HEK293 (cell line): ENCODE results near the genes HNRNPL, ZFP36 and LGALS14.

DNA sequence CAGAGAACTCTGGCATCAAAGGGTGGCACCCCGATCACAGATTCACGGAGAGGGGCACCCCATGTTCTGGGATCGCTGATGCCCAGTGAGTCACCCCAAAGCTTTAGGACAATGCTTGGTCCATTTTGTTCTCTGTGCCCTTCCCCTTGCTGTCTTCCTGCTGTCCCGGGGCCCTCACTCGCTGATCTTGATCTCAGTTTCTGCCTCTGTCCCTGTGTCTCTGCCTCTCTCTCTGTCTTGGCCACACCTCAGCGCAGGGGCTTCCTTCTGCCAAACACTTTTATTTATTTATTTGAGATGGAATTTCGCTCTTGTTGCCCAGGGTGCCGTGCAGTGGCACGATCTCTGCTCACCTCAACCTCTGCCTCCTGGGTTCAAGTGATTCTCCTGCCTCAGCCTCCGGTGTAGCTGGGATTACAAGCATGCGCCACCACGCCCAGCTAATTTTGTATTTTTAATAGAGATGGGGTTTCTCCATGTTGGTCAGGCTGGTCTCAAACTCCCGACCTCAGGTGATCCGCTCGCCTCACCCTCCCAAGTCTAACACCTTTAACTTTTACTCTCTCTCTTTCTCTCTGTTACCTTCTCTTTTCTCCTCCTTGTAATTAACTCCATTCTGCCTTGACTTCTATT, 8.6 kb downstream of the LGALS4 start:
- PRO-cap: no peak
- RRBS, 2 experiments: no CpG with 5 or more reads among the region's 15 CpGs

GRCh38 chr19:38849694-38850439, at the start of gene HNRNPL:
Gene HNRNPL, minus strand, starts transcription at chr19:38849986.
- PRO-cap: bidirectional peak, plus-strand start at chr19:38850157, minus-strand start at chr19:38849940; unidirectional peak, minus-strand start at chr19:38850214; bidirectional peak, plus-strand start at chr19:38850795, minus-strand start at chr19:38850361
- RRBS, 2 experiments: 1% methylated on average over 24 to 25 of the region's 79 CpGs

GRCh38 chr19:38852215-38852850, 2.5 kb upstream of the HNRNPL start:
- PRO-cap: bidirectional peak, plus-strand start at chr19:38852458, minus-strand start at chr19:38852347; bidirectional peak, plus-strand start at chr19:38852745, minus-strand start at chr19:38852763
- RRBS, 2 experiments: 3 to 6% methylated on average over 10 of the region's 47 CpGs

- PRO-cap: no peak
- RRBS, 2 experiments: 0 to 10% methylated on average over 1 of the region's 19 CpGs
These were observed 3.1 kb upstream of the HNRNPL start for GRCh38 chr19:38852851-38853399.

DNA sequence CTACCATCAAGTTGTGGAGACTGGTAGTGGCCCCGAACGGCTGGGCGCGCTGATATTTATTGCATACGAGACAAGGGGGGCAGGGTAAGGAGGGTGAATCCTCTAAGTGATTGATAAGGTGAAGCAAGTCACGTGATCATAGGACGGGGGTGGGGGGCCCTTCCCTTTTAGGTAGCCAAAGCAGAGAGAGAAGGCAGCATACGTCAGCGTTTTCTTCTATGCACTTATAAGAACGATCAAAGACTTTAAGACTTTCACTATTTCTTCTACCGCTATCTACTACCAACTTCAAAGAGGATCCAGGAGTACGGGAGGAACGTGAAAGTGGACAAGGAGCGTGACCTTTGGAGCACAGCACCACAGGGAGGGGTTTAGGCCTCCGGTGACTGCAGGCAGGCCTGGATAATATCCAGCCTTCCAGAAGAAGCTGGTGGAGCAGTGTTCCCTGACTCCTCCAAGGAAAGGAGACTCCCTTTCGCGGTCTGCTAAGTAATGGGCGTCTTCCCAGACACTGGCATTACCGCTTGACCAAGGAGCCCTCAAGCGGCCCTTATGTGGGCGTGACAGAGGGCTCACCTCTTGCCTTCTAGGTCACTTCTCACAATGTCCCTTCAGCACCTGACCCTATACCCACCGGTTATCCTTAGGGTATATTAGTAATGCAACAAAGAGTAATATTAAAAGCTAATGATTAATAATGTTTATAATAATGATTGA, 10.0 kb upstream of the HNRNPL start:
- PRO-cap: no peak
- RRBS, 2 experiments: no CpG with 5 or more reads among the region's 22 CpGs

DNA sequence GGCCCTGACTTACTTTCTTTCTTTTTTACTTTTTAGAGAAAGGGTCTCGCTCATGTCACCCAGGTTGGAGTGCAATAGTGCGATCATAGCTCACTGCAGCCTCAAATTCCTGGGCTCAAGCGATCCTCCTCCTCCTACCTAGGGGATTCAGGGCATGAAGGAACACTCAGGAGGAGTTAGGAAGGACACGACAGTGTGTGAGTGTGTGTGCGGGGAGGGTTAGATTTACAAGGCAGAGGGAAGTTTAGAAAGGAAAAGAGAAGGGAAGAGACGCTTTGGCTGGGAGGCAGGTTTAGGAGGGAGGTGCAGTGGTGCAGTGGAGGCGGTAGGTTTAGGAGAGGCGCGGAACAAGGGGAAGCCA, 657 bp downstream of the SIRT2 start:
- PRO-cap: no peak
- RRBS, 2 experiments: no CpG with 5 or more reads among the region's 9 CpGs

GRCh38 chr19:38924300-38924956, 6.1 kb downstream of the SARS2 start:
- PRO-cap: no peak
- RRBS, 2 experiments: no CpG with 5 or more reads among the region's 11 CpGs

DNA sequence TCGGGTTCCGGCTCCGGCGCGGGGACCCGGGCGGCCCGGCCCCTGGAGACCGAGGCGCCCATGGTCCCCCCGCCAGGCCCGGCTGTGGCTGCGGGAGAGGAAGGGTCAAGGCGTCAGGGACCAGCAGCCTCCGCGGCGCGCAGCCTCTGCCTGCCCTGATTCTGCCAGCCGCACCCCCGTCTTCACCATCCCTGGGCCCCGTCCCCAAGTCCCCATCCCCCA, 272 bp downstream of the FBXO27 start:
- PRO-cap: no peak
- RRBS, 2 experiments: 18 to 20% methylated on average over 5 to 7 of the region's 21 CpGs

DNA sequence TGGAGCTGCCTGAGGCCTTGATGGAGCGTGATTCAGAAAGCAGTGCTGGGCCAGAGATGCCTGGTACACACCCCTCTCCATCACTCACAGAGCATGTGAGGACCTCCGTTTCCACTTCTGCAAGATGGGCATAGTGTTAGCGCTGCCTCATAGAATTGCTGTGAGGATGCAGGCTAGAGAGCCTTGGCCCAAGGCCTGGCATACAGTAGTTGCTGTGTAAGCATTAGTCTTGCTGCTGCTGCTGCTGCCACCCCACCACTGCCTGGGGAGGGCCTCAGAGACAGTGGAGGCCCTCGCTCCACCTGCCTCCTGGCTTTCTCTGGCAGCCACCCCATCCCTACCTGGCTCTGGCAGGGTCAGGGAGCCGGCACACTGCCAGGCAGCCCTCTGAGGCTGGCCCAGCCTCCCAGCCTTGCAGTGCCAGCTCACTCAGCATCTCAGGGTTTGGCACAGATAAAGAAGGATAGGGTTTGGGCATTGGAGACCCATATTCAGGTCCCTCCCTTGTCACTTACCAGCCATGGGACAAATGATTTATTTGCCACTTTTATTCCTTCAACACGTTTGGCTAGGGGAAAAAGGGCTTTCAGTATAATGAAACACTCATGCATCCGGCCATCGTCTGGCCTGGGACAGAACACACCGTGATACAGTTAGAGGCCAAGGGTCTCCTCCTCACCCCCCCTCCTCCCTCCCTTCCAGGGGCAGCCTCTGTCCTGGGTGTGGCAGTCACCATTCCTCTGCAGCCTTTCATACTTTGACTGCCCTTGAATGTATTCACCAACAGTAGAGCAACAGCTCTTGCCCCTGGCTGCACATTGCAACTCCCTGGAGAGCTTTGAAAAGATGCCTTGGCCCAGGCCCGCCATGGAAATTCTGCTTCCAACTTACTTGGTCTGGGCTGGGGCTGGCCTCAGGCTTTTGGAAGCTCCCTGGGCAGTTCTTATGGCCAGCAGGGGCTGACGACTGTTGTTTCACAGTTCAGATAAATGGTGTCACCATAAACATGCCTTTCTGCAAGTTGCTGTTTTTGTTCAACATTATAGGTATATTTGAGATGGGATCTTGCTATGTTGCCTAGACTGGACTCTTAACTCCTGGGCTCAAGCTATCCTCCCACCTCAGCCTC, 2.8 kb downstream of the PAK4 start:
- PRO-cap: no peak
- RRBS, 2 experiments: no CpG with 5 or more reads among the region's 11 CpGs

DNA sequence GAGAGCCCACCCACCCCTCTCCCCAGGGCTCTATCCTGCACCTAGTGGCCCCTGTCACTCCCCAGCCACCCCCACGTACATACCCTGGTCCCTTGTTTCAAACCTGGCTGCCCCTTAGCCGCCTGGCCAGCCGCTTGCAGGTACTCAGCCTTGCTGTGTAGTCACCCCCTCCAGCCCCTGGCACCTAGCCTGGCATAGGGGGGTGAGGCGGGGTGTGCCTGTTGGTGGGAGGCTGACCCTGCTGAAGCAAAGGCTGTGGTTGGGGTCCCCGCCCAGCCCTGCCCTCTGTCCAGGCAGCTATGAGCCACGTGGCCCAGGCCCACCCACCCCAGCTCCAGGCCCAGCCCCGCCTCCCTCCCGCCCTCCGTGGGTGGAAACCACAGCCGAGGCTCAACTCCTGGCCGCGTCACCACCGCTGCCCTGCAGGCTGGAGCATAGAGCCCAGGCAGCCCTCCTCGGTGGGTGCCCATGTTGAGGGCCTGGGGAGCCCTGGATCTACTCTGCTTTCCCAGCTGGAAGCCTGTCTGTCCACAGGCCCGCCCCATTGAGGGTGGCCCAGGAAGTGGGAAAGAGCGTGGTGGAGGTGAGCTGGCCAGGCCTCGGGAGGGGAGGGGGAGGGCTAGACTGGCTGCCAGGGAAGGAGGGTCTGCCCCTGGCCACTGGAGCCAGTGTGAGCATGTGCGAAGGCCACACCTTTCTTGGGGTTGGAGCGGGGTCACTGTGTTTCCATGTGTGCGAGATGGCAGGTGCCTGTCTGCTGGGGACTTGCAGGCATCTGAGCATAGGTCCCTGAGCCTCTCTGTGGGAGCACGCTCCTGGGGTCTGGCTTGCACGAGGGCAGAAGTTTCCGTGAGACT, 30.9 kb downstream of the PAK4 start:
- PRO-cap: no peak
- RRBS, 2 experiments: no CpG with 5 or more reads among the region's 23 CpGs

GRCh38 chr19:39167477-39167921, 29.3 kb upstream of the NCCRP1 start:
- PRO-cap: no peak
- RRBS, 2 experiments: 64 to 68% methylated on average over 7 of the region's 17 CpGs

DNA sequence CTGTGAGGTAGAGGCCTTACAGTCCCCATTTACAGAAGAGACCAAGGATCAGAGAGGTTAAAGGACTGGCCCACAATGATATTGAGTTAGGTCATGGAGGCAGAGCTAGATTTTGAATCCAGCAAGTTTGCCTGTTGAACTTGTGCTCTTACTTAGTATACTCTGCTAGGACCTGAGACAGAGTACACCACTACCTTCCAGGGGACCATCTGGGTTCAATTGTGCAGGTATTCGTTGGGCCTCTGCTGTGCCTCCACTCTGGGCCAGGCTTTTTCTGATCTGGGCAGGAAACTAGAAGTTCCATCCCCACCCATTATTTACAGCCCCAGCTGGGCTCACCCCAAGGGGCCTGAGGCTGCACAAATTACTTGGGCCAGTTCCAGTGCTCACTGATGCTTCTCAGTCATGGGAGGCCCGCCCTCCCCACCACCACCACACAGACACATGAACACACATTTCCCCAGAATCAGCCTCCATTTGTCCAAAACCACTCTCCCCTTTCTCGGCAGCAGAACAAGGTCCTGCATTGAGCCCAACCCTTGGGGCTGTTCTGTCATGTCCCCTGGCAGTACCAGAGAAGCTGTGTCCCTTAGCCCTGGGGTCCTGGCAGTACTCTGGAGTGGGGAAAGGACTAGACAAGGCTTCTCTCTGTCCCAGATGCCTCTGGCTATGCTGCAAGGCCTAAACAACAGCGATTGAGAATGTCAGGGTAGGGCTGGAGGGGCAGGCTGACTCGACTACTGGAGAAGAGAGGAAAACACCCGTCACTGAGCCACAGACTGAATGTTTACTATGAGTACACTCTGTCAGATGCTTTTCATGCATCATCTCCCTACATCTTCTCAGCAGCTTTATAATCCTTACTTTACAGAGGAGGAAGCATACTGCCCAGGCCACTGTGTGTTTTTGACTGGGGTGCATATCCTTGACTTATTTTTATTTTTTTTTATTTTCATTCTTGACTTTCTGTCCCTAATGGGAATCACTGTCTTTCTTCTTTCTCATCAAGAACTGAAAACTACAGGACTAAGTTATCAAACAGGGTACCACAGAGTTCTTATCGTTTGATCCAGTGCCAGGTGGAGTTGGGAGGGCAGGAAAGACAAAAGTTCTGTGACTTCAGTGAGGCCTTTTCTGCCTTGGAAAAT, 21.8 kb downstream of the SAMD4B start:
- PRO-cap: no peak
- RRBS, 2 experiments: no CpG with 5 or more reads among the region's 7 CpGs

GRCh38 chr19:39406028-39406964, at the start of gene ZFP36:
Gene ZFP36, plus strand, starts transcription at chr19:39406847.
- PRO-cap: bidirectional peak, plus-strand start at chr19:39406847, minus-strand start at chr19:39406686
- RRBS, 2 experiments: 2 to 4% methylated on average over 8 to 9 of the region's 51 CpGs

DNA sequence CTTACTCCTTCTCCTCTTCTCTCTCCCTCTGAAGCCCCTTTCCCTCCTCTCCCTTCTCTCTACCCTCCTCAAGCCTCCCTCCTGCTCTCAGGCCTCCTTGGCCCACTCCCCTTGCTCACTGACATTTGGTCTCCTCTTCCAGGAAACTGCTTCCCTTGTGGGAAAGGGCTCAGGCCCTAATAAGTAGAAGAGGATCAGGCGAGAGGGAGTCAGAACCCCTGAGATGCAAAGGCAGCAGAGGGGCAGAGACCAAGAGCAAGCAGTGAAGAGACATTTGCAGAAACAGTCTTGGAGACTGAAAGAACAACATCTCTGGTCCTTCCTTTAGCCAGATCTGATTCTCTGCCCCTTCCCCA, 1.9 kb upstream of the PLEKHG2 start:
- PRO-cap: no peak
- RRBS, 2 experiments: no CpG with 5 or more reads among the region's 1 CpG

DNA sequence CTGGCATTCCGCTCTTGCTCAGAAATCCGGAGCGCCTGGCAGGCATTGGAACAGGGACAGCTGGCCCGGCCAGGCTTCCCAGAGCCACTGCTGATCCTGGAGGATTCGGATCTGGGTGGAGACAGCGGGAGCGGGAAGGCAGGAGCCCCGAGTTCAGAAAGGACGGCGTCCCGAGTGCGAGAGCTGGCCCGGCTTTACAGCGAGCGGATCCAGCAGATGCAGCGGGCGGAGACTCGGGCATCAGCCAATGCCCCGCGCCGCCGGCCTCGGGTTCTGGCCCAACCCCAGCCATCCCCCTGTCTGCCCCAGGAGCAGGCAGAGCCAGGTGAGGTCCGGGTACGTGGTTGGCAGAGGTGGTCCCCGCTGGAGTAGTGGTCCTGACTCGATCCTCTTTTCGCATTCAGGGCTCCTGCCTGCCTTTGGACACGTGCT, 10.9 kb downstream of the PLEKHG2 start:
- PRO-cap: no peak
- RRBS, 2 experiments: 91 to 93% methylated on average over 11 to 13 of the region's 29 CpGs

DNA sequence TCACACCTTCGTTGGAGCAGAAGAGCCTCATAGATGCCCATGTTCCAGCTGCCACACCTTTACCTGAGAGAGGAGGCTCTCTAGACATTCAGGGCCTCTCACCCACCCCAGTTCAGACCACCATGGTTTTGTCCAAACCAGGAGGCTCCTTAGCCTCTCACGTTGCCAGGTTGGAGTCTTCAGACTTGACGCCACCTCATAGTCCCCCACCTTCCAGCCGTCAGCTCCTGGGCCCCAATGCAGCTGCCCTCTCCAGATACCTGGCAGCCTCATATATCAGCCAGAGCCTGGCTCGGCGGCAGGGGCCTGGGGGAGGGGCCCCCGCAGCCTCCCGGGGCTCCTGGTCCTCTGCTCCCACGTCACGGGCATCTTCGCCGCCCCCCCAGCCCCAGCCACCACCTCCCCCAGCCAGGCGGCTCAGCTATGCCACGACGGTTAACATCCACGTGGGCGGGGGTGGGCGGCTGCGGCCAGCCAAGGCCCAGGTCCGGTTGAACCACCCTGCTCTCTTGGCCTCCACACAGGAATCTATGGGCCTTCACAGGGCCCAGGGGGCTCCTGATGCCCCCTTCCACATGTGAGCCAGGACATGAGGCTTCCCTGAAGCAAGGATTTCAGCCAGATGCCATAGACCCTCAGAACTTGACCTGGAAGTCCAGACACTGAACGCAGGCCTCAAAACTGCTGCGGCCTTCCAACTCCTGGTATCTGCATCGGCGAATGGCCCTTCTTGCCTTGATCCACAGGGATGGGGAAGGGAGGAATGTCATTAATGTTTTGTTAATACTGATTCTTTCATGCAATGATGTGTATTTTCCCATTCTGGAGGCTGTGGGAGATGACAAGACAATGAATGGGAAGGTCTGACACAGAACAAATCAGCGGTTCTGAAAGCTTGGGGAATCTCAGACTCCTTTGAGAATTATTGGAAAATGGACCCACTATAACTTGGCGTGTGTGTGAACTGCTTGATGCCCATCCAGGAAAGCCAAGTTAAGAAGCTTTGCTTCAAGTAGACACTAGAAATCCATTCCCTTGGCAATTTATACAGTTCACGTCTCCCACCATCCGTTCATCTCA, 10.7 kb downstream of the RPS16 start:
- PRO-cap: no peak
- RRBS, 2 experiments: no CpG with 5 or more reads among the region's 28 CpGs

- PRO-cap: no peak
- RRBS, 2 experiments: no CpG with 5 or more reads among the region's 4 CpGs
These were observed 7.0 kb upstream of the TIMM50 start for GRCh38 chr19:39473673-39473912.

DNA sequence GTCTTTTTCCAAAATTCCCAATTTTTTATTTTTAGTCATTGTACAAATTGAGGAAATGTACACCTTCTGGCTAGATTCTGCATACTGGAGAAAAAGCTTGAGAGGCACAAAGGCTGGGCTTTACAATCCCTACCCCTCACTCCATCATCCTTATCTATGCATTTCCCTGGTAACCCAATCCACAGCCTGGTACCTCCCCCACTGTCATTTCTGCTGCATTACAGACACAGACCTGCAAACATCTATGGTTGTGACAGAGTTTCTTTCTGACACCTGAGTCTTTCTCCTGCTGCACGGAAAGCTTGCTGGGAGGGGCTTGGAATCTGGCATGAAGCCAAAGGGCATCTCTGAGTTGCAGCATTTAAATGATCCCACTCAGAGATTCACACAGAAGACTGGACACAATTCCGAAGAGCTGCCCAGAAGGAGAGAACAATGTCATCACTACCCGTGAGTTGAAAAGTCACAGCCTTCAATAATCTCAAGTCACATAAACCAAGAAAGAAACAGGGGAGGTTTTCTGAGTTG, at the start of gene LGALS14:
Gene LGALS14 (plus strand): TSS at position 388 of the 528 bp plus-strand sequence.
- PRO-cap: no peak
- RRBS, 2 experiments: no CpG with 5 or more reads among the region's 3 CpGs

- PRO-cap: bidirectional peak, plus-strand start at chr19:39833344, minus-strand start at chr19:39833090; bidirectional peak, plus-strand start at chr19:39833394, minus-strand start at chr19:39833416; bidirectional peak, plus-strand start at chr19:39833743, minus-strand start at chr19:39833561
- RRBS, 2 experiments: 3% methylated on average over 12 of the region's 38 CpGs
These were observed 711 bp downstream of the DYRK1B start for GRCh38 chr19:39833189-39833712.

- PRO-cap: no peak
- RRBS, 2 experiments: no CpG with 5 or more reads among the region's 8 CpGs
These were observed 20.5 kb upstream of the FBL start for GRCh38 chr19:39866722-39867015.